ENCODE data around the genes DAPP1, LAMTOR3, H2AZ1, SLC9B2, BDH2, PPA2 and ARHGEF38.

DNA sequence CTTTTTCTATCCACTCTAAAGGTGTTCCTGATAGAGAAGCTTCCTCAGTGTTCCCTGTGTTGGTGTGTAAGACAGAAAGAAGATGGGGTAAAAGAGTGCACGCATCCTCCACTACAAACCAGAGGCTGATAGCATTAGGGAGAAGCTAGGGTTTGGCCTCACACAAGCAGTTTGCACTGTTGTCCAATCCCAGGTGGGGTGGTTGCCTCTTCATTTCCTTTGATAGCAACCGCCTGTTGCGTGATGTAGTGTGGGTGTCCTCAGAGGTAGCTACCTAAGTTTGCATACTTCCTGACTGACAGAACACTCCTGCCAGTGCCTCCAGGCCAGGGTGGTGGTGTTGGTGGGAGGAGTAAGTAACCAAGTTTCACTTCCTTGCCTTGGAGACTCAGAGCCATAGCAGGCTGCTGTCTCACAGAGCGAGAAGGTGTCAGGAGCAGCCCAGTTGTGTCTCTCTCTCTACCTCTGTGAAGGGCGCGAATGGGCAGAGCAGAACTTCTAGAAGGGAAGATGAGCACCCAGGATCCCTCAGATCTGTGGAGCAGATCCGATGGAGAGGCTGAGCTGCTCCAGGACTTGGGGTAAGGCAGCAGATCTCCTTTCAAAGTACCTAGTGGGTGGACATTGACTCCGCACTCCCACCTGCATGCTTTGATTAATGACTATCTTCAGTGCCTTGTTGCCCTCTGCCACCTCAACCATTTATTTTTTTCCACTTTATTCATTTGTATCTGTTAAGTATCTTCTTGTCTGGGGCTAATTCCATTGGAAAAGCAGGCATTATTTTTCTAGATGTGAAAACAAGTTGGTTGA is at the start of gene DAPP1:
Gene DAPP1, plus strand, starts transcription at position 394 of the 813 bp plus-strand sequence.
- RRBS: no CpG with 5 or more reads among the region's 8 CpGs

DNA sequence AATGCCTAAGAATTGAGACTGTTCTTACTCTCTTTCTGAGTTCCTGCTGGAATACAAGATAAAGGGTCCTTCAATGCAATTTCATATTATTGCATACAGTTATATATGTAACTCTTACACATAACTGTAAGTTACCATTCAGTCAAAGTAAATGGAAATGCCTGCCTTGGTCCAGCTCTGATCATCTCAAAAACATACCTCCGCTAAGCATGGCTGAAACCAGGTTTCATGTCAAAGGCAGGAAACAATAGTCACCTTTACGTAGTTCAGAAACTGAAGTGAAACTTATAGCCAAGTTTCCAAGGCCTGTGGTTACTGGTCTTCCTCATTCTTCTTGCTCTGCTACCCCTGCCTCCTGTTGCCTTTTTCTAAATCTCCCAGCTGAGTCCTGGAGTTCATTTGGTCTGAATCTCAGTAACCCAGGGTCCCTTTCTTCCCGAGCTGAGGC is 30.7 kb downstream of the DAPP1 start:
- RRBS: no CpG with 5 or more reads among the region's 3 CpGs

DNA sequence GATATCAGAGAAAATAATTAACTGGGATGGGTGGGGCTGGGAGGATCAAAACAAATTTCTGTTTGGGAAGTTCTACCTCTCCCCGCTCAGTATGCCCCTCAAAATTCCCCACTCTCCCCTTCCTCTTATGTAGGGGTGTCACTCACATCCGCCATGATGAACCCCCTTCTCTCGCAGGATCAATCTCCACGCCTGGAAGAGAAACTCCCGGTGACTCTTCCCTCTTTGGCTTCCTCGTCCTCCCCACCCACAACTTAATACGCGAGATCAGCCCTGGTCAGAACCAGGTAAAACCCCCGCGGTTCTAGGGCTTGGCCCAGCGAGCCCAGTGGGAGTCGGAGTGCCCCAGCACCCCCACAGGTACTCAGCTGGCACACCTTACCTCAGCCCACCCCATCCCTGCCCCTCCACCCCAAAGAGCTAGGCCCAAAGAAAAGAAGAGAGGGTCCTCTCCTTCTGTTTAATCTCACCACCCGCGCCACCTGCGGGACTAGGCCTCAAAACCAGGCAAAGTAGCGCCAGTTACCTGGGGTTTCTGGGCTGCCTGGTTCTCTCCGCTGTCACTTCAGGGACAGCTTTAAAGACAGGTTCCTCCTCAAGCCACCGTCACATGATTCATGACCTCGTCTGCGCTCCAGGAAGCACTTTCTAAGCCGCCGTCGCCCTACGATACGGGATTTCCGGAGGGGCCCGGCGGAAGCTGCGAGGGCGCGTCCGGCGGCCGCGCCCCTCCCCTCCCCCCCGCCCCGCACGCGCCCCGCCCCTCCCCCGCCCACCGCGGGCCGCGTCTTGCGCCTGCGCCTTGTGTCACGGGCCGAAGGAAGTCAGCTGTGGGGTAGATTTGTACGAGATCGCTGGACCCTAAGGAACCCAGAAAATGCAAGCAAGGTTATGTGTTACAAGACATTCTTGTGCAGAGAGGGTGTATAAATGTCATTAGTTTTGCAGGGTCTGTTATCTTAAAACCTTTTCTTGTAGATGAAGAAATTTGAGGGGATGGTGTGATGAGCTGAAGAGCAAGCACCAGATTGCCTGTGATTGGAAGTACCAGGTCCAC is at the start of gene LAMTOR3:
Gene LAMTOR3, minus strand, starts transcription at position 619 of the 1,057 bp plus-strand sequence.
- RRBS: 40% methylated on average over 2 of the region's 51 CpGs

- RRBS: no CpG with 5 or more reads among the region's 17 CpGs
Measured at GRCh38 chr4:99950173-99950409, at the start of gene H2AZ1. Gene H2AZ1 (minus strand): TSS chr4:99950275.

- RRBS: no CpG with 5 or more reads among the region's 3 CpGs
Measured at GRCh38 chr4:101279412-101279914, 67.9 kb downstream of the PPP3CA start.

GRCh38 chr4:101282410-101282983 is 64.8 kb downstream of the PPP3CA start:
- RRBS: no CpG with 5 or more reads among the region's 3 CpGs

GRCh38 chr4:101348728-101348871 is 1.3 kb upstream of the PPP3CA start:
- RRBS: no CpG with 5 or more reads among the region's 5 CpGs

DNA sequence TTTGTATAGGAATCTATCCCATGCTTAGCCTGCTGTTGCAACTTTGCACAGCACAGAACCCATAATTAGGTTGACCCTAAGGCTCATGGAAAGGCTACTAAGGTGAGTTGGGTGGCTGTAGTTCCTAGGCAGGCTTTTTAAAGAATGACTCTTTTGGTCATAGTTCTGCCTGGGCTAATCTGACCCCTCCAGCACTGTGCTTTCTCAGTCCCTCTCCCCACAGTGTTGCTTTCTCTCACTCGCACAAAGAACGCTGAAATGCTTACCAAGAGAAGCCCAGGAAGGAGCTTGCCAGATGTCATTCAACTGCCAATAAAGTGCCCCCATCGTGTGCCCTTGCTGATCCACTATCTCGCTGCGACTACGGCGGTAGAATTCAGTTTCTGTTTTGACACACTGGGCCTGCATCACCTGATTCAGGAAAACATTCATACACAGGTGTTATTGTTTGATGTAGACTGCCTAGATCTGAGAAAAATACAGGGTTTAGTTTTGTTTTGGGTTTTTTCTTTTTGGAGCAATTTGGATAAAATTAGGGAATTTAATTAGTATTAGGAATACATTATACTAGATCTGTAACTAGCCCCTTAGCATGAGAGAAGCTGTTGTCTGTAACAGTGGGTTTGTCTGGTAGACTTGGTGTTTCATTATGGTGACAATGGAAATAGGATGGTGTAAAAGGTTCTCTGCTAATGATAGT is 121.2 kb downstream of the MANBA start:
- RRBS: no CpG with 5 or more reads among the region's 7 CpGs

- RRBS: no CpG with 5 or more reads among the region's 3 CpGs
Measured at GRCh38 chr4:102794450-102794941, 32.9 kb downstream of the UBE2D3 start.

DNA sequence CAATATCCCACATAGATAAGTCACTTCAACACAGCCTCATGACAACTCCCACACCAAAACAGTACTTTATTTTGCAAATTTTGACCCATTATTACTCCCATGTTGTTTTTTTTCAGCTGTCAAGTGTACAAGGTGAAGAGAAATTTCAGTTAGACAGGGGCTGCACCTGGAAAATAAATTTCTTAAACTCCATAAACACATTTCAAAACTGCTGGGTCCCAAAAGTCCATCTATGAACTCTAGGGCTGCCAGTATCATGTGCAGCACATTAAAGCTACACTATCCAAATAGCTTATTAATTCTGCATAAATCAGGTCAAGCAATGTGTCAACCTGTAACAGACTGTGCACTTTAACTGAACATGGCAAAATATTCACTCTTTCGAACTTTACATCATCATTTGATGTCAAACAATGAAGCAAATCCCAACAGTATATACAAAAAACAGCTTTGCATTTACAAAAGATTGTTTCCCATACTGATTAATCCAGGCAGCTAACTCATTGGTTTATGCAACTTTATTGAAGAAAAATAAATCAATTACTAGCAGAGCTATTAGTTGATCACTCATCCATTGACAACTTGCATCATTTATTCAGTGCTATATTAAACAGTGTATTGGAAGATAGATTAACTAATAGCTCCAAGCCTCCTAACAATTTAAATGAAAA is 31.1 kb downstream of the UBE2D3 start:
- RRBS: no CpG with 5 or more reads among the region's 1 CpG

GRCh38 chr4:102801484-102801955 is 25.8 kb downstream of the UBE2D3 start:
- RRBS: no CpG with 5 or more reads among the region's 1 CpG

GRCh38 chr4:102868567-102868934 is 241 bp upstream of the CISD2 start:
- RRBS: 7% methylated on average over 1 of the region's 25 CpGs

GRCh38 chr4:103076266-103076951 is at the start of gene SLC9B2:
Gene SLC9B2 (minus strand): TSS chr4:103076761.
- RRBS: 3% methylated on average over 51 of the region's 74 CpGs

DNA sequence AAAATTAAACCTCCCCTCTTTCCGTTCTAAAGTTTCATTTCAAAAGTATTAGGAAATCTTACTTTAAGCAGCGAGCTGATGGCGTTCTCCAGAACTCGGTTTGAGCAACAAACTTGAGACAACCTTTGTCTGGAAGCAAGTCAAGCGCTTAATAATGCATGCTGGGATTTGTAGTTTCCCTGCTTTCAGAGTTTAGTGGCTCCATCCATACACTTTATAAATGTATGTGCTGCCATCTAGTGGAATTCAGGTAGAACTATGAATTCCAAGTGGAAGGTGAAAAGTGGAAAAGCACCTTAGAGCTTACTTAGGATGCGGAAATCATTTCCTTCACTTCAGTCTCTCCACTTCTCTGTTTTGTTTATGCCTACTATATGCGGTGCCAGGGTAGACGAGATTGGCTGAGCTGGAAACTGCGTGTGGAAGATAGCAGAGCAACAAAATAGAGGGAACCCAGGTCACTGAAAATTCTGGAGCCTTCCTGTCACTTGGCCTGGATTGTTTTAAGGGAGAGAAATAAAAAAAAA is at the start of gene BDH2:
Gene BDH2, minus strand, starts transcription at position 114 of the 527 bp plus-strand sequence.
- RRBS: no CpG with 5 or more reads among the region's 9 CpGs

GRCh38 chr4:103256025-103256450 is 57.9 kb upstream of the CENPE start:
- RRBS: no CpG with 5 or more reads among the region's 17 CpGs

GRCh38 chr4:103996694-103997241 is 277.0 kb upstream of the TACR3 start:
- RRBS: no CpG with 5 or more reads among the region's 2 CpGs

DNA sequence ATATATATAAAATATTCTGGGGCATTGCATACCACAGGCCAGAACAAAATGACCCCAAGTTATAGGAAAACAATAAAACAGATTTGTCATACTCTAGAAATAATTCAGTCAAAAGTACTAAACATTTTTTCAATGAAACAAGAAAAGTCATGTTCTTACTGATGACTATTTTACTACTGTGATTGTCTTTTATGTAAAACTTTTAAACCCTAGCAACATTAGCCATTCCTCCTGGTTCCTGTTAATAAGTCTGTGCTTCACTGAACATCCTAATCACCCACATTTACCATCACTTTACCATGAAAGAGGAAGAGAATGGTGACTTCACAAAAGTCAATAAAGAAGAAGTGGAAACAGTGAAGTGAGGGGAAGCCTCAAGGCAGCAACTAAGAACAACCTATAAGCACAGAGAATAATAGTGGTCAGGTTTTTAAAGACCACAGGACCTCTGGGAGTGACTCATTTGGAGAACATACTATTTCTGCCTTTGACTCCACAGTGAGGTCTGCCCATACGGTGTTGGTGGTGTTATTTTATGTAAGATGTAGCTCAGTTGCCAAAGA is 86.2 kb upstream of the TET2 start:
- RRBS: no CpG with 5 or more reads among the region's 1 CpG

GRCh38 chr4:105473834-105474447 is at the start of gene PPA2:
Gene PPA2 (minus strand): TSS chr4:105474062.
- RRBS: 4% methylated on average over 6 of the region's 47 CpGs

GRCh38 chr4:105552206-105553281 is at the start of gene ARHGEF38:
Gene ARHGEF38 (plus strand): TSS chr4:105552620.
- RRBS: no CpG with 5 or more reads among the region's 12 CpGs

- RRBS: no CpG with 5 or more reads among the region's 3 CpGs
Measured at GRCh38 chr4:105553751-105554116, 1.3 kb downstream of the ARHGEF38 start.